ENCODE measurements around the genes PCDHB3, PCDHB12, SLC25A2, PCDHGA1, PCDHGA3, PCDHGA11, PCDHGA12, DIAPH1 and PCDH1.

DNA sequence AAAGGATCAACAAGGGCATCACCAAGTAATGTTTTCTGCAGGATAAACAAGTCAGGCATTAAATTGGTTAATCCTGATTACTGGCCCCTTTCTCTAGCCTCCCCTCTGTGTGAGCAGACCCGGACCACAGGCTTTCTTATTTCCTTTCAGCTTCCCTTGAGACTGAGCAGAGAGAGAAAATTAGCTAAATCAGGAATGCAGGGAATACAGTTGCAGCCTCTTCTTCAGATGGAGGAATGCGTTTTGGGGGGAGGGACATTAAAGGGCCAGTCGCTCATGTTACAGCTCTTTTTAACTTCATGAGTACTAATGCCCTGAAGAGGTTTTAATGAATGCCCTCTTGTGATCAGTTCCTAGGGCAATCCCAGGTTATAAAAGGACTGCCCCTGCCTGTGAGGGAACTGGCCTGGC is 19.9 kb downstream of the PCDHAC2 start:
- PRO-cap = no peak

GRCh38 chr5:141010069-141010616 is 41.0 kb upstream of the PCDHB1 start:
- PRO-cap = no peak

DNA sequence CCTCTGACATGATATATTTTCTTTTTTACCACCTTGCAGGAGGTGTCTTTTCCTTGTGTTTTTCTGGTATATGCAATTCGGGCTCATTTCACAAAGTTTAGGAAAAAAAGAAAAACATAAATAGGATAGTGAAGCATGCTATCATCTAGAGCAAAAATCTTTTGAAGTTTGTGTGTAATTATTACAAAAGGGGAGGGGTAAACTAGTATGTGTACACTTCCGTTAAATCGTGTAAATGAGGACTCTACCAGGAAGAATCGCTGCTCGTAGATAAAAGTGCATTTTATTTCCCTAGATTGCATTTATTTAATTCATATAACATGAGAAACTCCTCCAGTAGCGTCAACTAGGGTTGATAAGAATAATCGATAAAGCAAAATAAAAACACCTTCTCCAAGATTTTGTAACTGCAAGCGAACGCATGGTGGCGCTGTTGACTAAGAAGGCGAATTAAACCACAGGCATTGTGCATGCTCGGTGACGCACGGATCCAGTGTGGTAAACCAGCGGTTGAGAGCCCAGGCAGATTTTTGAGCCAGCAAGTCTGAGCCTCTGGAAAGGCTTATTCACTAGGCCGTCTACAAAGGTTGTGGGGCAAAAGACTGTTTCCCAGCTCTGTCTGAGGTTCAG is at the start of gene PCDHB3:
PCDHB3 (plus strand) TSS at position 493 of the 630 bp plus-strand sequence.
- PRO-cap = no peak

GRCh38 chr5:141208575-141208936 is at the start of gene PCDHB12:
TSS of gene PCDHB12 (plus strand) at chr5:141208719.
- PRO-cap = no peak

GRCh38 chr5:141250796-141251197 is 5.6 kb downstream of the PCDHB15 start:
- PRO-cap = no peak

- PRO-cap = no peak
Observed at GRCh38 chr5:141303851-141304196, at the start of gene SLC25A2. TSS of gene SLC25A2 (minus strand) at chr5:141304049.

- PRO-cap = no peak
Observed at GRCh38 chr5:141318676-141319373, 1.8 kb downstream of the TAF7 start.

GRCh38 chr5:141330185-141330805 is at the start of gene PCDHGA1:
TSS of gene PCDHGA1 (plus strand) at chr5:141330514.
- PRO-cap = no peak

GRCh38 chr5:141343628-141344584 is at the start of gene PCDHGA3:
TSS of gene PCDHGA3 (plus strand) at chr5:141343829.
- PRO-cap = no peak

GRCh38 chr5:141420944-141421516 is at the start of gene PCDHGA11:
TSS of gene PCDHGA11 (plus strand) at chr5:141421051.
- PRO-cap = no peak

GRCh38 chr5:141430377-141431114 is at the start of gene PCDHGA12:
TSS of gene PCDHGA12 (plus strand) at chr5:141430507.
- PRO-cap = unidirectional peak, plus-strand start at chr5:141430553

DNA sequence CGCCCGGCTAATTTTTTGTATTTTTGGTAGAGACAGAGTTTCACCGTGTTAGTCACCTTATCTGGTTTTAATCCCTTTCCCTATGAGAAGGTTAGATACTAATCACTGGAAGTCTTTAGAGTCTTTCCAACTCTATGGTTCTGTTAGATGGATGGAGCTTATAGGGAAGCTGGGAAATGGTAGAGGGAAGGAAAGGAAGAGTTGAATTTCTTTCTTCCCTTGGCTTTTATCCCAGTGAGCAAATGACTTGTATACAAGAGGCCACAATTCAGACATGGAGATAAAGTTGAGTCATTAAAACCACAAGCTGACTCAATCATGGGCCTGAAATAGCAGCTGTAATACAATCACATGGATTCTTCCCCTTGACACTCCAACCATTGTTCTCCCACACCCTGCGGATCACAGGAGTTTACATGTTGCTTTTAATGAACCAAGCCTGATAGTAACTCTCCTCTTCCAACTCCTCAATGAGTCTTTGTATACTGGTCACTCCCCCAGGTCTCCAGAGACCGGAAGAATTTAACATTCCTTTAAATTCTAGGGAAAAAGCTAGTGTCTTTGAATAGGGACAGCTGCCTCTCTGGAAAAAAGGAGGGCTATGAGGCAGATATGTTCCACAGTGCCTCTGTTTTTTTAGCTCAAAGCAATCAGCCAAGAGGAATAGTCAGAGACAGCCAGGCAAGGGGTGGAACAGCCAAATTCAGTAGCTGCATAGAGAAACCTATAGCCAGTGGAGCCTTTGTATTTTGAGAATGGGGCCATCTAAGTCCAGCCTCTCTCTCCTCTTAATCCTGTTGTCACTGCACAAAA is 32.4 kb downstream of the PCDHGC5 start:
- PRO-cap = no peak

GRCh38 chr5:141618856-141619542 is at the start of gene DIAPH1:
TSS of gene DIAPH1 (minus strand) at chr5:141619000.
- PRO-cap = unidirectional peak, minus-strand start at chr5:141618999

DNA sequence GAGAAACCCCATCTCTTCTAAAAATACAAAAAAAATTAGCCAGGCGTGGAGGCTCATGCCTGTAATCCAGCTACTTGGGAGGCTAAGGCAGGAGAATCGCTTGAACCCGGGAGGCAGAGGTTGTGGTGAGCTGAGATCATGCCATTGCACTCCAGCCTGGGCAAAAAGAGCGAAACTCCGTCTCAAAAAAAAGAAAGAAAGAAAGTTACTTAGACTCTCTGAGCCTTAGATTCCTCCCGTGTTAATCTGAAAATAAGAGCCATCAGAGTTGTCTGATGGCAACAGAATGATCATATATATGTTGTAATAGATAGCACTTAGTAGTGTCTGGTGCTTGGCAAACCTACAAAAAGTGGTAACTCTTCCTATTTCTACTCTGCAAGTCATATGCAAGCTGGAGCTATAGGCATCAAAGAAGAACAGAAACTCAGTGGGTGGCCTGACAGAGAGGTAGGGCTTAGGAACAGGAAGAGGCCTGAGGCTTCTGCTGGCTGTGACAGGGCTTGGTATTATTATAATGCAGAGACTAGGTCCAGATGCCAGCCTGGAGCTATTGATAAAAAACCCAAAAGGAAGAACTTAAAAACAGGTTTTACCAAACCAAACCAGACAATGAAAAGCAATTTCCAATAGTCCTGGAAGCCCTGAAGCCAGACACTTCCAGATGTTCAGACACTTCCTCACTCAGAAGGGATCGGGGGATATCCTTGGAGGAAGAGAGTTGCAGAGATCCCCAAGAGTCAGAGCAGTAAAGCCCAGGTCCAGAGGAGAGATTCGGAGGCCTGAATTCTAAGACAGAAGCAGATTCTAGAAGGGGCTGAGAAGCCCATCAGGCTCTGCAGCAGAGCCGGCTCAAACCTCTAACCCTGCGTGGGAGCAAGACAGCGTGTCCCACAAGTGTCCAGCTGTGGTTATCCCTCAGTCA is 4.4 kb upstream of the DIAPH1 start:
- PRO-cap = no peak

GRCh38 chr5:141846058-141846436 is 32.2 kb downstream of the PCDH1 start:
- PRO-cap = no peak

GRCh38 chr5:141862996-141863600 is 15.1 kb downstream of the PCDH1 start:
- PRO-cap = no peak

DNA sequence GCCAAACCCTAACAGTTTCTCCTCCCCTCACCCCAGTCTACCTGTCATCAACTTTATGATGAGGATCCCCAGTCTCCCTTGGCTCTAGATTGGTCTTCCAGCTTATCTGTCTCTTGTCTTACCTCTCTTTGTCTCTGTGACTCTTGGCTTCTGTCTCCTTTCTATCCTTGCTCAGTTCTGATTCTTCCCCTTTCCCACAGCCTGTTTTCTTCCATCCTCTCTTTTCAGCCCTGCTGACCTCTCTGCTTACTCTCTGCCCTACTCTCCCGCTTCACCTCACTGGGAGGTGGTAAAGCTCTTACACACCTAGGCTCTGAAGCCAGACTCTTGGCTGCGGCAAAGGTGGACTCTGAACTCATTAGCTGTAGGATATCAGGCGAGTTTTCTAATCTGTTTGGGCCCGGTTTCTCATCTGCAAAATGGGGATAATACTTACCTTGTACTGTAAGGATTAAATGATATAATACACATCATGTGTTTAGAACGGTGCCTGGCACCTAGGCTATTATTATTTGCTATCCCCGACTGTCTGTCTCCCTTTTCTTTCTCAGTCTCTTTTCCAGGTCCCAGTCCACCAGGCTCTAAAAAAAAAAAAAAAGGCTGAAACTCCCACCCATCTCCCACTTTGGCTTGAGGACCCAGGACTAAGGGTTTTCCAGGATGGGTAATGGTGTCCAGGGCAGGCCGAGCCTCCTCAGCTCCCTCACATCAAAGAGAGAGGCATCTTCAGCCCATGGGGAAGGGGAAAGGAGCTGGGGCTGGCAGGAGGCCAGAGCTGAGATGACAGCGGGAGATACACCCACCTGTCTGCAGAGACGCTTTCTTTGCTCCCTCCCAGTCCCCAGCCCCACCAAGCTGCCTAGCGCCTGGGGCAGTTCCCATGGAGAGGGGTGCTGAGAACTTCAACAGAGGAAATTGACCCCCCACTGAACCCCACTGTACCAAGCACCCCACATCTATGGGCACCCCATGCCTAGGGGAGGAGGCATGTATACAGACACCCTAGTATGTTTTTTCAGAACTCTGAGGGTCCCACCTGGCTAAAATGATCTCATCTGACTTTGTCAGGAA is 10.8 kb downstream of the PCDH1 start:
- PRO-cap = no peak

DNA sequence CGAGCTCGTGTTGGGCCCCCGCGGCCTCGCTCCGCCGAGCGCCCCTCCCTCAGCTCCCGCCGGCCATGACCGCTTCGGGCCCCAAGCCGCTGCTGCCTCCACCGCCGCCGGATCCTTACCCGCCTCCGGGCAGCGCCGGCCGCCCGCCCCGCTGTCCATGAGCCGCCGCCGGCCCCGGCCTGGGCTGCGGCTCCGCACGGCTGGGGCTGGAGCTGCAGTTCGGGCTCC is 192 bp downstream of the PCDH1 start:
- PRO-cap = no peak

DNA sequence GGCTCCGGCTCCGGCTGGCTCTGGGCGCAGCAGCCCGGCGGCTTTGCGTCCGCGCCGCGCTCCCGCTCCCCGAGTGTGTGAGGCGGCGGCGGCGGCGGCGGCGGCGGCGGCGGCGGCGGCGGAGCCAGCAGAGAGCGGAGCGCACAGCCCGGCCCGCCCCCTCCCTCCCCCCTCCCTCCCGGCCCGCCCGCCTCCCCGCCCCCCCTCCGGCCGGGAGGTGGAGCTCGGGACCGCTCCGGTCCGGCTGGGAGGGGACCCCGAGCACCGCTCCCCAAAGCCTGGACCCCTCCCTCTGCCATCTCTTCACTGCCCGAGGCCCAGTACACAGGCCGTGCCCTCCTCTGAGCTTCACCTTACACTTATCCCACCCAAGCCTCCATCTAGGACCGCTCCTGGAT is at the start of gene PCDH1:
PCDH1 (minus strand) TSS at position 79 of the 398 bp plus-strand sequence.
- PRO-cap = bidirectional peak, plus-strand start at position 216 of the sequence, minus-strand start at position 77 of the sequence

- PRO-cap = no peak
Observed at GRCh38 chr5:141917796-141918204, 5.9 kb upstream of the DELE1 start.

Measured in tibial artery (tissue), 1 donor.